Daoy (cell line): ENCODE data around the gene ICA1L.

DNA sequence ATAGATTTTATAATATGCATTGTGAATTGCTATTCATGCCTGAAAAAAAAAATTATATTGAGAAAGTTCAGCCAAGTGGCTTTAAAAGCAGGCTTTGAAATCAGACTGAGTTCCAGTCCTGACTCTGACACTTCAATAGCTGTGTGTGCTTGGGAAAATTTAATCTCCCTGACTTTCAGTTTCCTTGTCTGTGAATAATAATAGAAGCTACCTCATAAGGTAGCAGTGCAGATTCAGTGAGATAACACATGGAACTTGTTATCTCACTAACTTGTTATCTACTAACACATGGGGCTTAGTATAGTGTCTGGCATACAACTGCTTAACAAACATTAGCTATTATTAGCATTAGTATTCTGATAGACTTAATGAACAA, 15.0 kb downstream of the ALS2 start:
- RAMPAGE, long total RNA, result no peak

DNA sequence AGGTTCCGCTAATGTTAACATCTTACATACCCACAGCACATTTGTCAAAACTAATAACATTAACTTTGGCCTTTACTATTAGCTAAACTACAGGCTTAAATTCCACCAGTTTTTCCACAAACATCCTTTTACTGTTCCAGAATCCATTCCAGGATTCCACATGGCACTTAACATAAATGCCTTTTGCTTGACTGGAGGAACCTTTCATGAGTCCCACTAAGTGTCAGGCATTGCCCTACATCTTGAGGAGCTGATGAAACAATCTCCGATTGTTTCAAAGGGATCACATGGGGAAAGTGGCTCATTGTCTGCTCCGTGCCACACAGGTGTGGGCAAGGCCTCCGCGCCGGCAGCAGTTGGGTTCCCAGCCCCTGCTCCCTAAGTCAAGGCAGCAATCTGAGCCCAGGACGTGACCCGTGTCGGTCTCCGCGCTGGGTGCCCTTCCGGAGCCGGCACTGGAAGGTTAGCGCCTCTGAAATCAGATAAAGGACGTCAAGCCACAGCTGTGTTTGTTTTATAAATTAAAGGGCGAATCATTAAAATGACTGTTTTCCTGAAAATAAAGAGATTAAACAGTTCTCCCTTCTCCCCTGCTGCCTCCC, 84.5 kb upstream of the FZD7 start:
- RAMPAGE, long total RNA, result no peak

DNA sequence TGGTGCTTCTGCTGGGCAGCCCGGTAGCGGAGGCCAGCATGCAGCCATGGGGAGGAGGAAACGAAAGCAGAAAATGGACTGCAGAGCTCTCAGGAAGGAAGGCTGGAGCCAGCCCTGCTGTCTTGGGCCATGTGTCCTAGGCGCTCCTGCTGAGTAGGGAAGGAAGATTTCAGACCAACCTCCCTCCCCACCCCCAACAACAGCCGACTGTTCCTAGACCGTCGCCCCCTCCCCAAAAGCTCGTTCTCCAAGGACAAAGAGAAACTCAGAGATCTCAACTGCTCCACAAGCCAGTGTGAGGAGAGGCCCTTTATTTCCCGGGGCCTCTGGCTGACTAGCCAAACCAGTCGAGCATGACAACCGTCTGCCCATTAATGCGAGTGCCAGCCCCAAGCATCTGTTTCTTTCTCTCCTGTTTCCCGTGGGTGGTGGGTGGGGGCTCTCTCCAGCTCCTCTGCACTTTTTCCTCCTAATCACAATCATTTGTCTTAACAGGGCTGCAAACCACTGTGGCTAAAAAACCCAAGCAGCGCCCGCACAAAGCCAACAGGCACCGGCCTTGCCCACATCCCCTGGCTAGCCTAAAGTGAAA, 66.7 kb upstream of the FZD7 start:
- RAMPAGE, long total RNA, result no peak

- RAMPAGE, long total RNA, result no peak
Observed at GRCh38 chr2:201972592-201973436, 60.8 kb upstream of the FZD7 start.

- RAMPAGE, long total RNA, result no peak
Observed at GRCh38 chr2:202034363-202035476, 1.1 kb downstream of the FZD7 start.

GRCh38 chr2:202149313-202149802, 76.3 kb downstream of the KIAA2012 start:
- RAMPAGE, long total RNA, result no peak

GRCh38 chr2:202376771-202376997, 557 bp downstream of the BMPR2 start:
- RAMPAGE, long total RNA, result no peak

DNA sequence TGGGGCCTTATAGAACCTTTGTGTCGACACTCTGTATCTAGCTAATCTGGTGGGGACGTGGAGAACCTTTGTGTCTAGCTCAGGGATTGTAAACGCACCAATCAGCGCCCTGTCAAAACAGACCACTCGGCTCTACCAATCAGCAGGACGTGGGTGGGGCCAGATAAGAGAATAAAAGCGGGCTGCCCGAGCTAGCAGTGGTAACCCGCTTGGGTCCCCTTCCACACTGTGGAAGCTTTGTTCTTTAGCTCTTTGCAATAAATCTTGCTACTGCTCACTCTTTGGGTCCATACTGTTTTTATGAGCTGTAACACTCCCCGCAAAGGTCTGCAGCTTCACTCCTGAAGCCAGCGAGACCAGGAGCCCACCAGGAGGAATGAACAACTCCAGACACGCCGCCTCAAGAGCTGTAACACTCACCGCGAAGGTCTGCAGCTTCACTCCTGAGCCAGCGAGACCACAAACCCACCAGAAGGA, 127.9 kb downstream of the BMPR2 start:
- RAMPAGE, long total RNA, result no peak

GRCh38 chr2:202608564-202608810, 26.3 kb upstream of the FAM117B start:
- RAMPAGE, long total RNA, result no peak

- RAMPAGE, long total RNA, result no peak
Observed at GRCh38 chr2:202816057-202816414, 55.5 kb downstream of the ICA1L start.

DNA sequence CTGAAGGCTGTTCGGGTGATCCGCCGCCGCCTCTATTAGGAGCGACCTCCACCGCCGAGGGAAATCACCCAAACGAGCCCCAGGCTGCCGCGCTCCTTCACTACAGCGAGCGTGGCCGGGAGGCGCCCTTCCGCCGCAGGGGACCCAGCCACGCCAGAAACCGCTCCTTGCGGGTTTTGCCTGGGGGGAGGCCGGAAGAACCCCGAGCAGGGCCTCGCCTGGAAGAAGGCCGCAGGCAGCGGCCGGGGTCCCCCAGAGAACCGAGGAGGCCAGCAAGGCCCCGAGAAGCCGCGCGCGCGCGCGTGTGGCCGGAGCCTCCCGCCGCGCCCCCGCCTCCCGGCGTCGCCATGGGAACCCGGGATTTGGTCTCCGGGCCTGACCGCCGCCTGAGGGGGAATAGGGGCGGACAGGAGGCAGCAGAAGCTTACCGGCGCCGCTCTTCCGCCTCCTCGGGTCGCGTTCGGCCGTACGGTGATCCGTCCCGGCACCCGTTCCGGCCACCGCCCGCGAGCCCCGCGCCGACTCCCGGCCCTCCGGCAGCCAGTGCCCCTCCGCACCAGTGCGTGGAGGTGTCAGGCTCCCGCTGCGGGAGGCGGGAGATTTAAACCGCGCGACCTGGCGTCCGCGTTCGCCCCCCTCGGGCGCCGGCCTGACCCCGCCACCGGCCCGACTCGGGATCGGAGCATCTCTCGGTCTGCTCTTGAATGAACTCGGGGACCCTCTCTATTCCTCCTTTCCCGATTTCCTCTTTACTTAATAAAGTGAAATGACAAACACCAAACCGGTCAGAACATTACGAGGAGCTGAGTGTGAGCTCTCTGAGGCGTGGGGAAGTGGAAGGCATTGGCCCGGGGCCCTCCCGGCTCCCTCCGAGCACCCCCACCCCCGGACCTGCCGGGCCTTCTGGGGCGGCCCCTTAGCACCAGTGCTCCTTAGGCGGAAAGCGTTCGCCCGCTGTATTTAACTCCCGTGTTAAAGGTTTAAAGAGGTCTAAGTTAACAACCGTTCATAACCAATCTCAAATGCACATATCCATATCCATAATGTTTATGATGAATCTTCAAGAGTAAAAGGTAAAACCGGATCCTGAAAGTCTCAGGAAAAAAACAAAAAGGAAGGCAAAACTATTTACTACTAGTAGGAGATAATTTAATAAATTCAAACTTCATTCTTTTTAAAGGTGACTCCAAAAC, at the start of gene ICA1L:
ICA1L (minus strand) TSS at position 576 of the 1,193 bp plus-strand sequence.
- RAMPAGE, long total RNA, result no peak

- RAMPAGE, long total RNA, result no peak
Observed at GRCh38 chr2:203275720-203276555, 37.1 kb downstream of the CYP20A1 start.

- RAMPAGE, long total RNA, result no peak
Observed at GRCh38 chr2:203605264-203605586, 70.1 kb upstream of the RAPH1 start.

GRCh38 chr2:203871527-203871981, 4.0 kb downstream of the CTLA4 start:
- RAMPAGE, long total RNA, result no peak

GRCh38 chr2:203933887-203934712, 2.5 kb upstream of the ICOS start:
- RAMPAGE, long total RNA, result no peak

- RAMPAGE, long total RNA, result no peak
Observed at GRCh38 chr2:204665213-204665772, 120.0 kb downstream of the PARD3B start.

DNA sequence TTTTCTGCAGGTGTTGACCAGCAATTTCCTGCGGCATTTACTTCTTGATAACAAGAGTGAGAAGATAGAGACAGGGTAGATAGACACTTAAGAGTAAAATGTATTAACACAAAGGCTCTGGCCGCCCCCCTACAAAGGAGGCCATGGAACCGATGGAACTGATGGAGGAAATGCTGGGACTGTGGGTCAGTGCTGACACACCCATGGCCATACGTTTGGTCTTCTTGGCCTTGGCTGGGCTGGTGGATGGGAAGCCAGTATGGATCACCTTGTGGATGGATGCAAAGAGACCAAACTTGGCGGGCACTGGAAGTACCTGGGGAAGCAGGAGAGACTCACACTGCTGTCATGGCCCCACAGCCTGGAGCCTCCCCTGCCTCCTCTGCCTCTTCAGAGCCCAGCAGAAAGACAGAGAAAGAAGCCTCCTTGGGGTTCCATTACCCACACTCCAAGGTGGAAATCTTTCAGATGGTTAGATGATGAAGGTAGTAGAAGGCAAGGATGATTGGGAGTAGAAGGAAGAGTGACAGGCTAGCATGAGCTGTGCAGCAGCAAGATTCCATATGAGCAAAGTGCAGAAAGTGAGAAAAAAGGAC, 429.0 kb upstream of the NRP2 start:
- RAMPAGE, long total RNA, result no peak

DNA sequence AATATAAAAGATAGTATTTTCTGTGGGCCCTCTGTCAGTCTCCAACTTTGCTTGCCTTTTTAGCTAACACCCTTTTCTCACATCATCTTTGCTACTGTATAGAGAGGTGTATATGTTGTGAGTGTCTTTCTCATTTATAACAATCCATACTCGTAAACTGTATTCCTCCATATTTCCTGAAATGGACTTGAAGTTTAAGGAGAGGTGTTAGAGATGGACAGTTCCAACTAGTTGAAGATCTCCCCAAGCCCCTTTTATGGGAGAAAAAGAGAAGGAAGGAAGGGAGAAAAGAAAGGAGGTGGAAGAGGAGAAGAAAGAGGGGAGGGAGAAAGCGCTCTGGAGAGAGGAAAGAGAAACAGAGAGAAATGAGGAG, 350.2 kb upstream of the NRP2 start:
- RAMPAGE, long total RNA, result no peak

DNA sequence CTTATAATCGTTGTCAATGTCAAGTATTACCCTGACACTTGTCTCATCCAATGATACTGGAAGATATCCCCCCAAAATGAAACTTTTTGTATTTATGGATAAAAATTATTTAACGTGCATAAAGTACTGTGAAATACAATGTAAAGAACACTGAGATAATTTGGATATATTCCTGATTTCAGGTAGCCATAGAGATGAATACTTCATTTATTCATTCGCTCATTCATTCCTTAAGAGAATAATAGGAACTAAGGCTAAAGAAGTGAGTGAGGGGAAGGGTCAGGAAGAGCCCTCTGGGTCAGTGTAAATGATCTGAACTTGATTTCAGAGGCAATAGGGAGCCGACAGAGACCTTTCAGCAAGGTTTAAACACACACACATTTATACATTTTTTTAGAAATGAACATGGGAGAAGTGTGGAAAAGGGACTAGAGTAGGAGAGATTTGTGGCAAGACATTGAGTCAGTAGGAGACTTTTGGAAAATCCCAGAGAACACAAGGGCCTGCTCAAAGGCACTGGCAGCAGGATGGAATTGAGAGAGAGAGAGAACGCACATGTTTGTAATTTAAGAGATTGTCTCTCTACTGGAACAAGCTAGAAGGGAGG, 307.1 kb upstream of the NRP2 start:
- RAMPAGE, long total RNA, result no peak

- RAMPAGE, long total RNA, result no peak
Observed at GRCh38 chr2:205688284-205688664, 6.0 kb downstream of the NRP2 start.